Hair follicular keratinocyte (primary cell): ENCODE data around the gene MRPL36.

DNA sequence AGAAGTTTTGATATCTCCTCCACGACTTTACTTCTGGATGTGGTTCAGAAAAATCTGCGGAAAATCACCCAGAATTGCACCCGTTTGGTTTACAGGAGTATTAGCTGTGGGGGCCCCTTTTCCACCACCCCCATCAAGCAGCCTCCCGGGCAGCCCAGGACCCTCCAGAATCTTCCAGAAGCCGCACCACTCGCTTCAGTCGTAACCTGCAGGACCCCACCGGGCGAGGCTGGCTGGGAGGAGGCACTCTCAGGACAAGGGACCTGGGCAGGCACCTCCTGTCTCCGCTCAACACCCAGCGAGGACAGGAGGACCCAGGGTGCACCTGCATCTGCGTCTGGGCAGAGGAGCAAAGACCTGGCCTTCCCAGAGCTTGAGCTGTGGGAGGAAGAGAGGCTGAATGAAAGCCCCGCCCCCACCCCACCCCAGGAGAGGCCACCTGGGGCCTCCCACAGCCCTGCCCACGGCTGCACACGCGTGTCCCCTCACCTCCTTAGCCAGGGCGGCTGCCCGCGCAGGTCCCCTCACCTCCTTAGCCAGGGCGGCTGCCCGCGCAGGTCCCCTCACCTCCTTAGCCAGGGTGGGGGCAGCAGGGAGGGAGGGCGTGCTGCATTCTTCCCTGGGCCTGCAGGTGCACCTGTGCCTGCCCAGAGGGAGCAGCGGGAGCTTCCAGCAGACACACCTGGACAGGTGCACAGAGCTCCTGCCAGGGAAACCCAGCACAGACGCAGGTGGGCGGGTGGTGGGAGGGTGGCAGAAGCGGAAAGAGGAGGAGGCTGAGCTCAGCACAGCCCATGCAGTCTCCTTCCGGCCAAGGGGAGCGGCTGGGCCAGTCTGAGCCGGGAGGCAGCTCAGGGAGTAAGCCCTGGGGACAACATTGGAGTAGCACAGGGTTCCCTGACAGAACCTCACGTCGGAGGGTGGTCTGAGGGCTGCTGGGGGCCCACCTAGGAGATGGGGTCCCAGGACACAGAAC lies 18.5 kb upstream of the SLC12A7 start:
- RAMPAGE, long total RNA: no peak

DNA sequence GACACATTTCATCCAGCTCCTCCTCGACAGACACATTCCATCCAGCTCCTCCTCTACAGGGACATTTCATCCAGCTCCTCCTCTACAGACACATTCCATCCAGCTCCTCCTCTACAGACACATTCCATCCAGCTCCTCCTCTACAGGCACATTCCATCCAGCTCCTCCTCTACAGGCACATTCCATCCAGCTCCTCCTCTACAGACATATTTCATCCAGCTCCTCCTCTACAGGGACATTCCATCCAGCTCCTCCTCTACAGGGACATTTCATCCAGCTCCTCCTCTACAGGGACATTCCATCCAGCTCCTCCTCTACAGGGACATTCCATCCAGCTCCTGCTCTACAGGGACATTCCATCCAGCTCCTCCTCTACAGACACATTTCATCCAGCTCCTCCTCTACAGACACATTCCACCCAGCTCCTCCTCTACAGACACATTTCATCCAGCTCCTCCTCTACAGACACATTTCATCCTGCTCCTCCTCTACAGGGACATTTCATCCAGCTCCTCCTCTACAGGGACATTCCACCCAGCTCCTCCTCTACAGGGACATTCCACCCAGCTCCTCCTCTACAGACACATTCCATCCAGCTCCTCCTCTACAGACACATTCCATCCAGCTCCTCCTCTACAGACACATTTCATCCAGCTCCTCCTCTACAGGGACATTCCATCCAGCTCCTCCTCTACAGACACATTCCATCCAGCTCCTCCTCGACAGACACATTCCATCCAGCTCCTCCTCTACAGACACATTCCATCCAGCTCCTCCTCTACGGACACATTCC lies 17.5 kb downstream of the CLPTM1L start:
- RAMPAGE, long total RNA: no peak

DNA sequence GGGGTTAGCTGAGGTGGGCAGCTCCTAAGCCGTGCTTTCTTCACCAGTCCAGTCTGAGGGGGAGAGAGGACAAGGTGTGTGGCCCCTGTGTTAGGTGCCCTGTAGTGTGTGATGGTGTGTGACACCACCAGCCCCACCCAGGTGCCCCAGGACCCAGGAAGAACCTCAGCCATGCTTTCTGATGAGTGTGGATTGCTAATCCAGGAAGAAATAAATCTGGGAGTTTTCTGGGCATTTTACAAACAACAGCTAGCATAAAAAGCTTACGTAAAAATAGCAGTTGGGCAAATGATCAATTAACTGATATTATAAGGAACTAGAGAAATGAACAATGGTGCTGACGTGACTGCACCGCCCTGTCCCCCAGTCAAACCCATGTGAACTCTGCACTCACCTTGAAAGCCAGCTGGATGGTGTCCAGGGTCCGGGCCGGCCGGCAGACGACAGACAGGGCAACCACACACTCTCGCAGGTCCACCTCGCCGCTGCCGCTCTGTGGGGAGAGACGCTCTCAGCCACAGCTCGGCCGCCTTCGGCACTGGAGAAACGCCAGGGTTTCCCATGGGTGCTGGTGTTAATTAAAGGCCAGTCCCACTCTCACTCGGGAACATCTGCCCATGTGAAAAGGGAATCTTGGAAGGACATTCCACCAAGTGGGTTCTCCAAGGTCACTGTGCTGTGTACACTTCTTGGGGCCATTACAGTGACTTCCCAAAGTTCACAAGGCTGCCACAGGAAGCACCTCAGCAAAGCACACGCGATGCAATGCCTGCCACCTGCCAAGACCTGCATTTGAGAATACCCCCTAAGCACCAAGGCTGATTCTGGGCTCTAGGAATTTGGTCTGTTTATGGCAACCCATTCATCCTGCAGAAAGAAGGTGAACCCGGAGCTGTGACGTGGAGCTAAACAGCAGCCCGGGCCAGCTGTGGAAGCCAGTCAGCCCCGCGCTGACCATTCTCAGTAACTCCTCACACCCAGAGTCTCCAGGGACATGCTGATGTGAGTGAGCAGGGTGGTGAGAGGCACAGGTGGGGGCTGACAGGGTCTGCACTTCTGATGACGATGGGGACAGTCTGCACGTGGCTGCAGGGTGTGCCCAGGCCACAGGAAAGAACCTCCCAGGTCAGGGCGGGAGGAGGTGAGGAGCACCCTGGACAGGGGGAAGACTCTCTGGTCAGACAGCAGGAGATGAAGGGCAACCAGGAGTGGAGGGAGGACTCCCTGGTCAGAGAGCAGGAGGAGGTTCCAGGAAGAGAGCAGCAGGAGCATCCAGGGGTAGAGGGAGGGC lies 25.6 kb upstream of the SLC6A3 start:
- RAMPAGE, long total RNA: no peak

- RAMPAGE, long total RNA: start-site peak on the minus strand at chr5:1799801-1799834, 375 and 246 reads in 2 replicates
Observed at GRCh38 chr5:1799725-1800126, at the start of gene MRPL36. TSS of gene MRPL36 (minus strand) at chr5:1799837.

GRCh38 chr5:1874926-1875346 lies 7.8 kb downstream of the IRX4 start:
- RAMPAGE, long total RNA: no peak

GRCh38 chr5:1881019-1881706 lies 1.6 kb downstream of the IRX4 start:
- RAMPAGE, long total RNA: no peak

GRCh38 chr5:1946746-1947122 lies 64.0 kb upstream of the IRX4 start:
- RAMPAGE, long total RNA: no peak

GRCh38 chr5:2266705-2266936 lies 383.9 kb upstream of the IRX4 start:
- RAMPAGE, long total RNA: no peak

DNA sequence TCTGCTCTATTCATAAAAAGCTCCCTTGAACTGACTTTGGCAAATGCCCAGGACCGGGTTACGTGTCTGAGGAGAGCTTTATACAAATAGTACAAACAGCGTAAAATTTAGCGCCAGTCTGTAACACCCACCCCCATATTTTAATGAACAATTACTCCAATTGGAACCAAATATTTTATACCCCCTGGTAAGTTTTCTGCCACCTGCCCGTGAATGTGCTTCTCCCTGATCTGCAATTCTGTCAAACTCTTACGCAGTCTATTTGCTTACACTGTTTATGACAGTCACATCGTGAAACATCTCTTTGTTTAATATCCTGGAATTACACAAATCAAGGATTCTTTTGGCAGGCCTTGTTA lies 145.5 kb downstream of the IRX1 start:
- RAMPAGE, long total RNA: no peak

GRCh38 chr5:4901183-4901482 lies 239.0 kb upstream of the ADAMTS16 start:
- RAMPAGE, long total RNA: no peak

GRCh38 chr5:4901859-4902401 lies 238.2 kb upstream of the ADAMTS16 start:
- RAMPAGE, long total RNA: no peak

DNA sequence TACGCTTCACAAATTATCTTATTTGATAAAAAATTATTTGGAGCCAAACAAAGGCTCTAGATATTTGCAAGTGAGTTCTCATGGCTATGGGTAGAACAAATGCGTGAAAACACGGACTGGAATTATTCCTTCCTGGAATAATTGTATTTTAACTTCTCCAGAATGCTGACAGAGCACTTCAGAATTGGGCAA lies 234.5 kb upstream of the ADAMTS16 start:
- RAMPAGE, long total RNA: no peak

DNA sequence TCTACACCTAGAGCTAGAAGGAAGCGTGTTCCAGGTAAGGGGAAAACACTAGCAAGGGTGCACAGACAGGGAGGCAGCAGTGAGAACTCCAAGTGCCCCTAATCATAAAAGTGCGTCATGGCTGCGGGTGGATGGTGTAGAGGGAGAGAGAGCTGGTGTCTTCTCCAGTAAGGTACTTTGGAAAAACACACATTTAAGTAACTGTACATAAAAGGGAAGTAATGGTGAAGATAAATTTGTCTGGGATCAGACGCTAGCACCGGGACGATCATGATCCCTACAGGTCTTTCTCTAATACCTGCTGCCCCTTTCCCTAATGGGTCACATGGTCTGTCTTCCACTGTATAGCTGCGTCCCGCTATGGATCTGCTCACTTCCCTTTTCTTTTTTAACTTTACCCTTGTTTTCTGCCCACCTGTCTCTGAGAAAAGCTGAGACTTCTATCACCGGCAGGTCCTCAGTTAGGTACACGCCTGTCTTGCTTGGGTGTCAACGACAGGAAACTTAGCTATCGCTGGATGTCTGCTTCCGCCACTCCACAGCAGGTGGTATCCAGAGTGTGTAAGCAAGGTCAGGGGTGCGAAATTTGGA lies 1.4 kb upstream of the ICE1 start:
- RAMPAGE, long total RNA: no peak

DNA sequence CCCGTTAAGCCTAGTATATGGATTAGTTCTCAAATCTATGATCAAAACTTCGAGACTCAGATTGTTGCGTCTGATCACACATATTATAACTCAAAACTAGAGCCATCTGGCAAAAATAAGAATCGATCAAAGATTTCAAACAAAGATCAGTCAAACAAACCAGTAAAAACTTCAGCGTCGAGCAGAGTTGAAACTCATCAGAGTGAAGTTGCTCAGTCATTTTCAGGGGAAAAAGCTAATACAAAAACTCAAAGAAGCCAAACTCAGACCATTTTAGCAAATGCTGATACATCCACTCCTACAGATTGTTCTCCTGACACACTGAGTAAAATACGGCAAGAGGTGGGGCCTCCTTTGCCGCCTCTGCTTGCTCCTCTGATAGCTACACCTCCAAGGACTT lies 41.4 kb downstream of the ICE1 start:
- RAMPAGE, long total RNA: no peak

GRCh38 chr5:5658220-5658598 lies 235.7 kb downstream of the ICE1 start:
- RAMPAGE, long total RNA: no peak

GRCh38 chr5:6158909-6159378 lies 219.4 kb downstream of the MED10 start:
- RAMPAGE, long total RNA: no peak

DNA sequence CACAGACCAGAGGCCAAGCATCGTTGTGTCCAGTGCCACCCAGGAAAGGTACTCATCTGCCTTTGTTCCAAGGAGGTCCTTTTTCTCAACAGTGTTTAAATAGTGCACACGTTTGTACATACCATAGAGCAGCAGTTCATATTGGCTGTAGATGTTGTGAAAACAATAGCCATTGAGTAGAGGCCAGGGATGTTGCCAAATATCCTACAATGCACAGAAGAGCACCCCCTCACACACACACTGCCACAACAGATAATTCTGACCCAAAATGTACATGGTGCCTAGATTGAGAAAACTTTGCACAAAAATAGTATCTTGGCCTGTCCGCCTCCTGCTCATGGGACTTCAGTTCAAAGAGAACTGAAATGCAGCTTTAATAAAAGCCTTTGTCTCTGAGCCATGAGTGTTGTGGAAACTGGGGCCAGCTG lies 45.6 kb downstream of the MED10 start:
- RAMPAGE, long total RNA: no peak

DNA sequence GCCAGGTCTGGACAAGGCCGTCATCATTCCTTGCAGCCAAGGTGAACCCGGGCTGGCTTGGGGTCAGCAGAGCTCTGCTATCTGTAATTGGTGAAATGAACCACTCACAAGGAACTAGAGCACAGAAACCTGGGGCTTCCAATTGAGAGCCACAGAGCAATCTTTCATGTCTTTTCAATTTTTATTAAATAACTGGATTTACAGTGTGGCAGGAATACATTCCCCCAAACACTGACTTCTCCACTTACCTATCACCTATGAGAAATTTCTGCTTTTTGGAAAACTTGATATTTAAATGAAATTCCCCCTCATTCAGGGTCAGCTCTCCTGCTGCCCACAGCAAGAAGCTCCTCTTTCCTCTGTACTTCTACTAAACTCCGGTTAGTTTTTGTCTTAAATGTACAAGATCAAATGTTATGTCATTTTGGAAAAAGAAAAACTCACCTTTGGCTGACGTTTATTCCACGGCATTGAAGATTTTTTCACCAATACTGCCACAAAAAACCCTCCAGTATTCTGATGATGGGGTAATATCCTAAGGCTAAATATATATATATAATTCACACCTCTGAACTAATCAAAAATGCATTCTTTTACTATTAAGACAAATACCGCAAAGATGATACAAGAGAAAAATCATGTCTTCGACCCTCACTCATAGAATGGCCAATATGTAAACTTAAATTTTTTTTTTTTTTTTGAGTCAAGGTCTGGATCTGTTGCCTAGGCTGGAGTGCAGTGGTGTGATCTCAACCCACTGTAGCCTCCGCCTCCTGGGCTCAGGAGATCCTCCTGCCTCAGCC lies 23.3 kb downstream of the NSUN2 start:
- RAMPAGE, long total RNA: no peak

DNA sequence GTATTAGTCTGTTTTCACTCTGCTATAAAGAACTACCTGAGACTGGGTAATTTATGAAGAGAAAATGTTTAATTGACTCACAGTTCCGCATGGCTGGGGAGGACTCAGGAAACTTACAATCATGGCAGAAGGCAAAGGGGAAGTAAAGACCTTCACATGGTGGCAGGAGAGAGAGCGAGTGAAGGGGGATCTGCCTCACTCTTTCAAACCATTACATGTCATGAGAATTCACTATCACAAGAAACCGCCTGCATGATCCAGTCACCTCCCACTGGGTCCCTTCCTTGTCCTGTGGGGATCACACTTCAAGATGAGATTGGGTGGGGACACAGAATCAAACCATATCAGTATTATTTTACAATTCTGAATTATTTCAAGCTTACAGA lies 27.5 kb downstream of the SRD5A1 start:
- RAMPAGE, long total RNA: no peak

GRCh38 chr5:7131044-7131301 lies 265.0 kb upstream of the ADCY2 start:
- RAMPAGE, long total RNA: no peak